Temporal lobe (tissue), 2 donors: ENCODE measurements around a stretch of chr2.

DNA sequence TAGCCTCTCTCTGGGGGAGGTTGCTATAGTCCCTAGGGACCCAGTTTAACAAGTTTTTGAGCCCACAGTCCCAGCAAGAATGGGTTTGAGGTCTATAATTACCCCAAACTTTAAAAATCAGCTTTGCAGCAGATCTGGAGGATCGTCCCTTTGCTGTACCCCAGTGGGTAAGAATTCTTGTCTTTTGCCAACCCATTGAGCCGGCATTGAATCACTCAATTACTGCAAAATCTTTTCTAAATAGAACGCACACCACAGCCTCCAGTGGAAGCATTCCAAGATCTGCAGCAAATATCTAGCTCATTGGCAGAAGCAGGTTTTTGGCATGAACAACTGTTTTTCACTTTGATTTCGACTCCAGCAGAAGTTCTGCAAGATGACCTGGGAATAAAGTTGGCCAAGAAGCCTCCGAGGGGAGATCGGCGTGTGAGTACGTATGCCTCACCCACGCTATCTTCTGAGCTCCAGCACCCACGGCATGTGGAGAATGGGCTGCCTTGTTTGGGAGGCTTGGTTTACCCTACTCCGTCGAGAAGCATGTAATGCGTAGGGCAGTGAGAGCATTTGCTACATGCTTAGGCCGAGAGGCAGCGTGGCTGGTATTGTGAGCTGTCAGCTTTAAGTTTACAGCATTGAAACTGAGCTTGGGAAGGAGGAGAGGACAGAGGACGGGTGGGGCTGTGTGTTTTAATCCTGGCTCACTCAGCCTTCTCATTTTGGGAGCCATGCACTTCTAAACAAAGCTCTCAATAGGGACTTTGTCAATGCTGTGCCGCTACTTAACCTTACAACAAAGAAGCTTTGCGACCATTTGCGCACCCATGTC lies 10.6 kb downstream of the PCARE start:
- RAMPAGE, long total RNA: no peak

DNA sequence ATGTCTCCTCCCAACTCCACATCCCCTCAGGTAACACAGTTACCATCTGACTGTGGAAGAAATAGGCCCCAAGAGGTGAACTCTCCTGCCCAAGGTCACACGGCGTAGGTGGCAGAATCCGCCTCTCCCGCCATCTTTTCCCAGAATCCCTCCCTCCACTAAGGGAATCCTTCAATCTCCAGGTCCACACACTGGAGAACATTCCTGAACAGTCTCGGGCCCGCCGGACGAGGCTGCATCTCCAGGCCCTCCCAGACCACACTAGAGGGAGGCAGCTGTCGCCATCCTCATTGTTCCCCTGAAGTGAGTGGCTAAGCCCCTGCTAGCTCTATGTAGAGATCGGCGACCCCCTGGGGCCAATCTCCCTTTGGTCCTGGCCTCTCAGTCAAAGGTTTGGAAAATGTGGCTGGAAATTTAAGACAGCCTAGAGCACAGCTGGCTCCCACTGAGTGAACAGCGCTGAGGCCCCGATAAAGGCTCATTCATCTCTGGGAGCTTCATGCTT lies 360.1 kb downstream of the CLIP4 start:
- RAMPAGE, long total RNA: no peak

- RAMPAGE, long total RNA: no peak
Observed at GRCh38 chr2:30151383-30152173, 4.8 kb downstream of the YPEL5 start.

GRCh38 chr2:30169462-30169898 lies 22.7 kb downstream of the YPEL5 start:
- RAMPAGE, long total RNA: no peak

- RAMPAGE, long total RNA: no peak
Observed at GRCh38 chr2:30622249-30622854, 175.3 kb downstream of the LCLAT1 start.

DNA sequence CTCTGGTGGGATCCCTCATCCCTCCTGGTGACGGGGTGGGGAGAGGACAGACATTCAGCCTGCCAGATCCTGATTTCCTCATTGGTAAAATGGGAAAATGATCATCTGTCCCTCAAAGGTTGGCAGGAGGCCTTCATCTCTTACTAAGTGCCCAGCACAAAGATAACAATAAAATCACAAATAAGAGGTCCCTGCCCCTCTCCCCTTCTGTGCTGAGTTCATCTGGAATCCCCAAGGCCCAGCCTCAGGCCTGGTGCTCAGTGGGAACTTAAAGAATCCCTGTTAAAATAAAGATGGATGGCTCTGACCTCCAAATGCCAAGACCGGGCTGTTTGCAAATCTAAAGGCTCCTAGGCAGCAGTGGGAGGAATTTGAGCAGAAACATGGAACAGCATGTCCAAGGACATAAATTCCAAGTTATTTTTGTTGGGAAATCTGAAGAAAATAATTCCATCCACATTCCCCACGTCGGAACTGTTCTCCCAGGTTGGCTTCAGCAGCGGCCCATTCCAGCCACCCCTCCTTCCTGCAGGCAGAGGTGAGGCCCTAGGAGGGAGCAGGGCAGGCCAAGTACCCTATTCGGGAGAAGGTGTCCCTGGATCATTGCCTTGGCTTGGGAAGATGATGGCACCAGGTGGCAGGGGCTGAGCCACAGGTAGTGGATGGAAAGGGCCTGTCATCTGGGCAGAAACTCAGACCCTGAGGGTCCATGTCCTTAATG lies 117.2 kb downstream of the CAPN13 start:
- RAMPAGE, long total RNA: no peak

DNA sequence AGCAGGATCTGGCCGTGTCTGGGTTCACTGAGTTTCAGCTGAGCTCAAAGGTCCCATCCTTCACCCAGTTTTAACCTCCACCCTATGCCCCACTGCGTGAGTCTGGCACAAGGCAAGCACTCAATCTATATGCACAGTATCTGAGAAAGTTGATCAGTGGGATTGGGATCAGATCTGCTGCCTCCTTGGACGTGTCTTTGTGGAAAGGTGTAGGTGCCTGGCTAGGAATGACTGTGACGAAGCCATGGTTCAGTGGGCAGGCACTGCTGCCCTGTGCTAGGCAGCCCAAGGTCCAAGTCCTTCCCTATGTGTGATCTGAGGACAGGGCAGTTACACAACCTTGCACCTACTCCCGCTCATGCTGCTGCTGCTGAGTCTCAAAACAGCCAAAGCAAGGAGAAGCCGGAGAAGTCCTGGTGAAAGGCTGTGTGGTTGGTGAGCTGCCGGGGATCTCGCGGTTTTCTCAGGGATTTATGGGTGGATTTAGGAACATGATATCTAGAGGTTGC lies 54.7 kb downstream of the GALNT14 start:
- RAMPAGE, long total RNA: no peak

- RAMPAGE, long total RNA: no peak
Observed at GRCh38 chr2:31255643-31256864, 22.1 kb downstream of the EHD3 start.

GRCh38 chr2:31319678-31320320 lies 85.8 kb downstream of the EHD3 start:
- RAMPAGE, long total RNA: no peak

GRCh38 chr2:31384727-31385353 lies 29.7 kb downstream of the XDH start:
- RAMPAGE, long total RNA: no peak

GRCh38 chr2:31708213-31708402 lies 127.4 kb upstream of the SRD5A2 start:
- RAMPAGE, long total RNA: no peak

DNA sequence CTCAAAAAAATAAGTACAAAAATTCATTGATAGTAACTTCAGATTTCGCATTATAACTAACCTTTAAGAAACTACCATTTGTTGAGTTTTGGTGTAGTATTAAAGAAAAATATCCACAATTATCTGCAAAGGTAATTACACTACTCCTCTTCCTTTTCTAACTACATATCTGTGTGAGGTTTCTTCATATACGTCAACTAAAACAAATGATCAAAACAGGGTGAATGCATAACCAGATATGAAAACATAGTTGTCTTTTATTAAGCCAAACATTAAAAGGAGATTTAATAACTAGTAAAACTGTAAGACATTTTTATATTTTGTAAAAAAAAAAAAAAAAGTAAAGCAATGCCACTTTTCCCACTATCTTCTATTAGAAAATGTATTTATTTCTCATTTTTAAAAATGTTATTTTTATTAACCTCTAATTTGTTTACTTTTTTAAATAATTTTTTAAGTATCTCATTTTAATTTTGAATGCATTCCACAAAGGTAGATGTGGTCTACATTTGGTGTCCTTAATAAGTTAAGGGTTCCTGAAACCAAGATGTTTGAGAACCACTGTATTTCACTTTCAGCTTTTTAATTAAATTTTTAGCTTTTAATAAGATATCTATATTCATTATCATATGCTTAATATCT lies 83.4 kb downstream of the MEMO1 start:
- RAMPAGE, long total RNA: no peak

DNA sequence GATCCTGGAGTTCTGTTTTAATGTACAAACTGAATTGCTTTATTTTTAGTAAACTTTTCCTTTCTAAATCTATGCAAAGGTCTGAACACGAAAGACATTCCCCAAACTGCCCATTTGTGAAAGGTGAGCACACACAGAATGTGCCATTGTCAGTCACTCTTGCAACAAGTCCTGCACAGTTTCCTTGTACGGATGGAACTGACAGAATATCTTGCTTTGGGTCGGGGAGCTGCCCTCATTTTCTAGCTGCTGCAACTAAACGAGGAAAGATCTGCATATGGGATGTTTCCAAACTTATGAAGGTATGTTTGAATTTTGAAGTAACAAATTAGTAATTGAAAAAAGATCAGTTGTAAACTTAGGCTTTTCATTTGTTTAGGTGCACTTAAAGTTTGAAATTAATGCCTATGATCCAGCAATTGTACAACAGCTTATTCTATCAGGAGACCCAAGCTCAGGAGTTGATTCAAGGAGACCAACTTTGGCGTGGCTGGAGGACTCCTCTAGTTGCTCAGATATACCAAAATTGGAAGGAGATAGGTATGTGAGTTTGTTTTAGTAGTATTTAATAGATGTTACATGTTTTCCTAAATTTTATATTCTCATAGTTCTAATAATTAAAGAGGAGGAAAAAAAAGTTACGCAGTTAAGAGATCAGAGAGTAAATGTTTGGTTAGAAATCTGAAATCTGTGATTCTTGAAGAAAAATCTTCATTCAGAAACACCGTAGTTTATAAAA lies 44.4 kb downstream of the BIRC6 start:
- RAMPAGE, long total RNA: no peak

DNA sequence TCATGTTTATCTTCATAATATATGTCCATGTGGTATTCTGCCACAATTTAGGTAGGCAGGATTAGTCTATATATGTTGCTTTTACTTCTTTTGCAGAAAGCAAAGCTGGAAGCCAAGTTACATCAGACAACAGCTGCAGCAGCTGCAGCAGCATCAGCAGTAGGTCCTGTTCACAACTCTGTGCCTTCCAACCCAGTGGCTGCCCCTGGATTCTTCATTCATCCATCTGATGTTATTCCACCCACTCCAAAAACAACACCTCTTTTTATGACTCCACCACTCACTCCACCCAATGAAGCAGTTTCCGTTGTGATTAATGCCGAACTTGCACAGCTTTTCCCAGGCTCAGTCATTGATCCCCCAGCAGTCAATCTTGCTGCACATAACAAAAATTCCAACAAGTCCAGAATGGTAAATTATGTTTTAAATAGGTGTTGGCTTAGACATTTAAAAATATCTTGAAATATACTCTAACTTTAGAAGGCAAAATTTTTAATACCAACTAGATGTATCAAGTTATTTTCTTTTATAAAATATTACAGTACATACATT lies 107.7 kb downstream of the BIRC6 start:
- RAMPAGE, long total RNA: no peak

DNA sequence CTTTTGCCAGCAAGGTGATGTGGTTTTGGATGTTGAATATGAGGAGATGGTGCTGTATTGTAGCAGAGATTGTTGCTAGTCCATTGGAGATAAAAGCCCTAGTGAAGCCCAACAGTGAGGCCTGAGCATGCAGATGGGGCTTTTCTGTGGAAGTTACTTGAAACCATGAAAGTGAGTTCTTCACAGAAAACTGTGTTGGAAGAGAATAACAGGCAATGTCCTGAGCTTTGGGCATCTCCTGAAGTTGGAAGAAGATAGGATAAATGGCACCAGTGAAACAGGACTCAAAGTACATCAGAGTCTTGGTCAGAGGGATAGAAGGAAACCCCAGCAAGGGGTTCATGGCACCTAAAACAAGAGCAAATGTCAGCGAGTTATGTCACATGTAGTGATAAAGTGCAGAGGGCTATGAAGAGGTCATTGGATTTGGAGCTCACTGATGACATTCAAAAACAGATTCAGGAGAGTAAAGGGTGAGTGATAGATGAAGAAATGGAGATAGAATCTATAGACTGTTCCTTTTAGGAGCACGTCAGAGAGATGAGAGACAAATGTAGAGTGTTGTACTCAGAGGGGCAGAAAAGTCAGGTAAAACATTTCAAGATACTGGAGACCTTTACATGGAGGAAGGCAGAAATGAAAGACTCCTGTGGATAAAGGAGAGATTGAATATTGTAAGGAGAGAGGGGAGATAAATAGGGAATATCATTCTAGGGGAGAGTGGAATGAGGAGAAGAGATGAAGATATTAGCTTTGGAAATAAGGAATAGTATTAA lies 141.3 kb downstream of the TTC27 start:
- RAMPAGE, long total RNA: no peak

DNA sequence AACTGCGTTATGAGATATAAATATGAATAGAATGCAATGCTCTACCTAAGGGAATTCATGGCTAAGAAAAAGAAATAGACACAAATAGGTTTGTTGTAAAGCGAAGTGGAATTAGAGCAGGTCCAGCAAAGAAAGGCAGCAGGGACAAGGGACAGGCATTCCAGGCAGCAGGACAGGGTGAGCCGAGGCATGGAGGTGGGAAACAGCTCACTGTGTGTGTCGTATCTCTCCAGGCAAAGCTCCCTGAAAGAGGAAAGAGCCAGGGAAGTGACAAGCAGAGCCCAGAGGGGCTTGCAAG lies 46.2 kb upstream of the LTBP1 start:
- RAMPAGE, long total RNA: no peak

DNA sequence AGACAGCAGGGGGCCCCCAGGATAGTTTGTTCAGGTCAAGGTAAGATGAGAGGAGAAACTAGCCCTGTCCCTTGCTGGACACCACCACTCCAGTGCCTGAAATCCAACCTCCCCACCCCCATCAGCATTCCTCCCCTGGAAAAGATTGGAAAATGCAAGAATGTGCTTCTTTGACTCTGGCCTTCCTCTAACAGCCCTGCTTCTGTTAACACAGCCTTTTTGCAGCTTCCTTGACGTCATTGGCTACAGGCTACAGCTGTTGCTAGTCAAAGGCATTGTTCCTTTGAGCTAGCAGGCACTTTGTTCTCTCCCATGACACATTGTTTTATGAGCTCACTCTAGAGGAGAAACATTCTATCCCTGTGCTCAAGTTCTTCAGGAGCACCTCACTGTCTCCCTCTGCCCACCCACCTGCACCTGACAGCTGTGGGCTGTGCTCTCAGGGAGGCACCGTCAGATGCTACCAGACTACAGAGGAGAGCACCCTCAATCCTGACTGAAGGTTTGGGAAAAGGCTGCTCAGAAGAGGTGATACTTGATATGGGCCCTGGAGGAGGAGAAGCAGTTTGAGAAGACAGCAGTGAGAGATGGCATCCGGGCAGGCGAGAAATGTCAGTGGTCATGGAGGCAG lies 19.9 kb upstream of the LTBP1 start:
- RAMPAGE, long total RNA: no peak

DNA sequence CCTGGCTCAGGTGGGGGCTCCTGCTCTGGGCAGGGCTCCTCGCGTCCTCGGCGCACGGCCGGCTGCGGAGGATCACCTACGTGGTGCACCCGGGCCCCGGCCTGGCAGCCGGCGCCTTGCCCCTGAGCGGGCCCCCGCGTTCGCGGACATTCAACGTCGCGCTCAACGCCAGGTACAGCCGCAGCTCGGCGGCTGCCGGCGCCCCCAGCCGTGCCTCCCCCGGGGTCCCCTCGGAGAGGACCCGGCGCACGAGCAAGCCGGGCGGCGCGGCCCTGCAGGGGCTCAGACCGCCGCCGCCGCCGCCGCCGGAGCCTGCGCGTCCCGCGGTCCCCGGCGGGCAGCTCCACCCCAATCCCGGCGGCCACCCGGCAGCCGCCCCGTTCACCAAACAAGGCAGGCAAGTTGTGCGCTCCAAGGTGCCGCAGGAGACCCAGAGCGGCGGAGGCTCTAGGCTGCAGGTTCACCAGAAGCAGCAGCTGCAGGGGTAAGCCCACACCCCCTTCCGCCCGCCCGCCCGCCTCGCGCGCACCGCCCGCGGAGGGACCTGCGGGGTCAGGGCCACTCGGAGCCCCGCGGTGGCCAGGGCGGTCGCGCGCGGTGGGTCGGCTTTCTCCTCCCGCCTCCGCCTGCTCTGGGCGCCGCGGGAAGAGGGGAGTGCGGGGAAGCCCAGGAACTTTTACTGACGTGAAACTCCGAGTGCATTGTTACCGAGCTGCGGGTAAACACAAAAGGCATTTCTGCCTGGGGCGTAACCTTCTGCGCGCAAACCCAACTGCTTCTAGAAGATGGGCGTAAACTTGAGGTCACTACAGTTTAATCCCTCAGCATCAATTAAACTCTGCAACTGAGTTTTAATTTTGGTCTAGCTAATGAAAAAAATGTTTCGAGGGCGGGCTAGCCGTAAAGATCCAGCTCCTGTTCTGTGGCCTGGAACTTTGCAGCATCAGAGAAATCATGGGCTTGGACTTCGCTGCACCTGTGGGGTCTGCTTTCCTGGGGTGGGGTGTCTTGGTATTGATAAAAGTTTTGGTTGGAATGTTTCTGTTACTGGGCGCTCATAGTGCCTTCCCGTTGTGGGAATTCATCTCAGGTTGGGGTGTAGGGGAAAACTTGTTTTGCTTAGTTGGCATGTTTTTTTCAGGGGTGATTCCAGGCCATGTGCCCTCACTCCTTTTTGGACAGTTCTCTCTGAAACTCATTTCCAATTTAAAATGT lies 989 bp downstream of the LTBP1 start:
- RAMPAGE, long total RNA: no peak

DNA sequence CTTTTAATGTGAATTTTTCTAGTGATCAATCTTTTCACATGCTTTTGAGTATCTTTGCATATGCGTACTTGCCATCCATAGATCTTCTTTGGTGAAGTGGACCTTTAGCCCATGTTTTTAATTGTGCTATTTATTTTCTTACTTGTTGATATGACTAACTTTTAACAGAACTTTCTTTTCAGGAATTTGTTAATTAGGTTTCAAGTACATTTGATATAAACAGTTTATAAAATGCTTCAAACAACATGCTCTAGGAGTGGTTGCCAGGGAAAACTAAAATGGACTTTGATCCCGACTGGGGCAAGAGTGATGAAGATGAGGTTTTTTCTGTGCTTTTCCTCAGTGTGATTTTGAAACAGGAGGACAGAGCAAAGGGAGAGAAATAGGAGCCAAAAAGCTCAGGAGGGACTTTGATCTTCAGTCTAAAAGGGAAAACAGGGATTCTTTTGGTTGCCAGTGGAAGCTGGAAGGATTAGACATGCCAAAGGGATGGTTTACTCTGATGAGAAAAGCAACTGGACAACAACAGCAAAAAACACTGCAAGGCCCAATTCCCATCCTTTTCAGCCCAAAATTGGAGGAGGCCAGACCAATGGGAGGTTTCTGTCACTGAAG lies 95.4 kb downstream of the LTBP1 start:
- RAMPAGE, long total RNA: no peak

- RAMPAGE, long total RNA: no peak
Observed at GRCh38 chr2:33133256-33134095, 186.7 kb downstream of the LTBP1 start.